Skeletal muscle satellite cell (primary cell): ENCODE measurements around the genes TUBB4B and NOXA1.

GRCh38 chr9:136996192-136996434 is 255 bp downstream of the CLIC3 start:
- CAGE, long polyA plus RNA, result no peak

GRCh38 chr9:137069671-137070189 is 627 bp downstream of the SAPCD2 start:
- CAGE, long polyA plus RNA, result no peak

- CAGE, long polyA plus RNA, result no peak
Measured at GRCh38 chr9:137077841-137078266, 537 bp downstream of the UAP1L1 start.

- CAGE, long polyA plus RNA, result no peak
Measured at GRCh38 chr9:137190138-137190511, 1.6 kb downstream of the SSNA1 start.

DNA sequence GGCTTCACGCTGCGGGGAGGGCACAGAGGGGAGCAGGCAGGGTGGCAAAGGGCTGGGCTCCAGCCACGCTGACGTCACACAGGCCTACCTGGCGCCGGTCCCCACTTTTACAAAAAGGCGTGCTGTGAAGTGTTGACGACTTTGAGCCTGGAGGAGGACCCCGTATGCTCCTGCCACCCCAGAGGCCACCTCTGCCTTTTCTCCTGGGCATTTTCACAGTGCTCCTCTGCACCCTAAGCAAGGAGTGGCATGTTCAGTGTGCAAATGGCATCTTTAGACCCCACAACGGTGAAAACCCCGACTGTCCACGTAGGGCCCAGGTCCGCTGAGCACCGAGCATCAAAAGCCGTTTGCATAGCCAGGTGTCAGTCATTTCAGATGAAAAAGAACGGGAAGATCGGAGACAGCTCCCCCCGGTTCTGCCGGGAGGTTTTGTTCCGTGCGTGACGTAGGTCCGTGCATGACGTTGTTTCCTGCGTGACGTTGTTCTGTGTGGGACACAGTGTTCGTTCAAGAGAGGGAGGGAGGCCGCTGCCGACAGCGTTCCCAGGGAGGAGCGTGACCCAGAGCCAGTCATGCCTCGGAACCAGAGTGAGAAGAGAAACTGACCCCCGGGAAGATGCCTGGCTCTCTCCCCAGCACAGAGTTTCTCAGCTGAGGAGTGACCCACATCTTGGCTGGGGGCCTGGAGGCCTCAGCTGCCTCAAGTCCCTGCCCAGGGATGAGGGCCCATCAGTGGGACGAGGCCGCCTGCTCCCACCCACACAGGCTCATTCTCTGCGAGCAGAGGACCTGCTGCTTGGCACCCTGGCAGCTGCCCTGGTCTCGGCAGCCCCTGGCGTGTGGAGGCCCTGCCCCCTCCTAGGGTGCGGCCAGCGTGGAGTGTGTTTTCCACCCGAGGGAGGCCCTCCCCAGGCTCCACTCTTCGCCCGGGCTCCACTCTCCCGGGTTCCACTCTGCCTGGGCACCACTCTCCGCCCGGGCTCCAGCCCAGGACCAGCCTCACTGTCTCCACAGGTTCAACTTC is 4.2 kb upstream of the ENSG00000284976 start:
- CAGE, long polyA plus RNA, result no peak

- CAGE, long polyA plus RNA, result start-site peak on the plus strand at chr9:137241232-137241292, 55 and 39 reads in 2 replicates; start-site peak on the plus strand at chr9:137241348-137241409, 6 and 9 reads in 2 replicates
Measured at GRCh38 chr9:137241083-137241481, at the start of gene TUBB4B. TSS of gene TUBB4B (plus strand) at chr9:137241287.

- CAGE, long polyA plus RNA, result no peak
Measured at GRCh38 chr9:137244715-137244886, 3.0 kb downstream of the FAM166A start.

DNA sequence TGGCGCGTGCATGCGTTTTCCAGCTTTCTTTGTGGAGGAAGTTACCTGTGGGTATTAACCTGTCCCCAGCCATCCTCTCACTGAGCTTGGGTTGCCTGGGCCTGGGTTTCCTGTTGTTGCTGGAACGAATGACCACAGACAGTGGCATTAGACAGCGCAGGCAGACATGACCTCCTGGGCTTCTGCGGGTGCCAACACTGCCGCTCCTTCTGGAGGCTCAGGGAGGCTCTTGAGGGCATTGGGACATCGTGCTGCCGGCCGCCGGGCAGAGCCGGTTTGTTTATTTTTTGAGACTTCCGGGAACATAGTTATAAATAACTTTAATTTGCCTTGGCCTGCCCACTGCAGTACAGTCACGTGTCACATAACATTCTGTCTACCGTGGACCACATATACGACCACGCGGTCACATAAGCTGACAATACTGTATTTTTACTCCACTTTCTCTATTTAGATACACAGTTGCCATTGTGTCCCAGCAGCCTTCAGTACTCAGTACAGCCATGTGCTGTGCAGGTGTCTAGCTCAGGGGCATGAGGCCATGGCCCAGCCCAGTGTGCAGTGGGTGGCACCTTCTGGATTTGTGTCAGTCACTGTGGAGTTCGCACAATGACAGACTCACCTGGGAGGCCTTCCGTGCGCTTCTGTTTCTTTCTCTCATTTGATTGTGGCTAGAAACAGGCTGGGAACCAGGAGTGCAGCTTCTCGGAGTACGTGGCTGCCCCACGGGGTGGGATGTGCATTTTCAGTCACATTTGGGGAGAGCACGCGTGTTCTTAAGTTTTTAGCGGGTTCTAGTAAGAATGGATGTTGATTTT is 8.2 kb upstream of the TOR4A start:
- CAGE, long polyA plus RNA, result no peak

DNA sequence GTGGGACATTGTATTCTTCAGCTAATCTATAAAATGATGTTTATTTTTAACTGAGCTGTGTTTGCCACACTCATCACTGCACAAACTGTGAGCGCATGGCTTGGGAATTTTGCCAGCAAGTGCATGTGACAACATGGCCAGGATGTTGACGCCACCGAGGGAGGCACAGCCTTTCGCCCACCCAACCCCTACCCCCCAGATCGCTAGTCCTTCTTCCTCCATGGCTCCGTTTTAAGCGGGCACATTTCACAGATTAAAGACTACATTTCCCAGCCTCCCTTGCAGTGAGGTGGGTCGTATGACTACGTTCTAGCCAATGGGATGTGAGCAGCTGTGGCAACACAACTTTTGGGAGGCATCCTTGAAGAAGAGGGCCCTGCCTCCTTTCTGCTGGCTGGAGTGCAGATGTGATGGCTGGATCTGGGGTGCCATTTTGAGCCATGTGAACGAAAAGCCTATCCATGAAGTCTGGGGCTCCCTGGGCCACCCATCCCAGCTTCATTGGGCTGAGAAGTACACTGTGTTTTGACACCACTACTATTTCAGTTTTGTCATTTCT is 7.9 kb downstream of the NRARP start:
- CAGE, long polyA plus RNA, result no peak

DNA sequence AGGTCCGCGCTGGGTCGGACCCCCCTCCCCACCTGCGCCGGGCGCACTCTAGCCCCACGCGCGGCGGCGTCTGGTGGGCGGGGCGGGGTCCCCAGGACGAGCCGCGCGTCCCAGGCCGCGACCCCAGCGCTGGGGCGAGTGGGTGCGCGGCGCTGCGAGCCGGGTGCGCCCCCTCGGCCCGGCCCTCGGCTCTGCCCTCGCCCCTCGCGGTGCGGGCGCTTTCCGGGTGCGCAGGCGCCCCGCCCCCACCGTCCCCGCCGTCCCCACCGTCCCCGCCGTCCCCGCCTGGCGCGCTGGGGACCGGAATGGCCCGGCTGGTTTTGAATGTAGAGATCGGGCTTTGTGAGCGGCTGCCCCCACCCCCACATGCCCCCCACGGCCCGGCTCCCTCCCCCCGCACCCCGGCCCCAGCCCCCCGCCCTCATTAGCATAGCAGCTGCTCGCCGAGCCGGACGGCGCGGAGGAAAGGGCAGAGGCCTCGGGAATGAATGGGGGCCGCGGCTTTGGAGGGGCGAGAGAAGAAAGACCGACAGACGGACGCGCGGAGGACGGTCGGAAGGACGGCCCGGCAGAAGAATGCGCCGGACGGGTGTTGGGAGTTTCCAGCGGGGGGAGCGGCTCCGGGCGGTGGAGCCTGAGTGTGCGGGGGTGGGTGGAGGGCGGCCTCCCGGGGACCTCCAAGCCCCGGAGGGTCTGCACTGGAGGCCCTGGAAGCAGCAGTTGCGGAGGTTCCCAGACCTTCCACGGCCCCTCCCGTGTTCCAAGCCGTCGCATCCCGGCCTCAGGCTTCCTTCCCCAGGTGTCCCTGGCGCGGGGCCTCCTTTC is 6.2 kb downstream of the NRARP start:
- CAGE, long polyA plus RNA, result no peak

GRCh38 chr9:137304959-137305916 is 3.2 kb upstream of the NRARP start:
- CAGE, long polyA plus RNA, result no peak

DNA sequence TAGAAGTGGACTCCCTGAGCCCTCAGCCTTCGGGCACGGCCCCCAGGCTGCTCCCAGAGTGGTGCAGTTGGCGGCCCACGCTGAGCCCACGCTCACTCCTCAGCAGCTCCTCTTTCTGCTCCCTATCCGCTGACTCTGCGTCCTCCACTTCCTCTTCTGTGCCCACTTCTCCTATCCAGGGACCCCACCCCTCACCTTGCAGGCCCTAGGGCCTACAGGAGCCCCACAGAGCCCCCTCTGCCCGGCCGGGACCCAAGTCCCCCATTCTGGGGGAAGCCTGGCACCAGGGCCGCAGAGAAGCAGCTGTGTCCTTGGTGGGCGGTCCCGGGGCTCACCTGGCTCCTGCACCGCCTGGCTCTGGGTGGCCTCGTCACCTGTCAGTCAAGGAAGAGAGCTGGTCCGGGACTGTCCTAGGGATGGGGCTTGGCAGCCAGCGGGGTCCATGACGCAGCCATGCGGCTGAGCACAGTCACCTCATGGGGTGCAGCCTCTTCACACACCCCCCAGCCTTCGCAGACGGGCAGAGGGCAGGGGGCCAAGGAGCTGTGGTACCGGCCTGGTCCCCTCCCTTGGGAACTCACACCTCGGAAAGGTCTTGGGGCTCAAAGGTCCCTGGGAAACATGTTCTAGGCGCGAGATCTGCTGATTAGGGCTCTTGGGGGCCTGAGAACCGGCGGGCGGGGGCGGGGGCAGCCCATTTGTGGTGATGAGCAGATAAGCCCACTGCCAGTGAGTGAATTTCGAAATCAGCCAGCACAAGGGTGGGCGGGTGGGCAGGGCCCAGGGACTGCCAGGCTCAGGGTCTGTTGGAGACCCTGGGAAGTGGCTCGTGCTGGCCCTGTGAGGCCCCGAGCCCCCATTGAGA is 5.4 kb upstream of the NRARP start:
- CAGE, long polyA plus RNA, result no peak

DNA sequence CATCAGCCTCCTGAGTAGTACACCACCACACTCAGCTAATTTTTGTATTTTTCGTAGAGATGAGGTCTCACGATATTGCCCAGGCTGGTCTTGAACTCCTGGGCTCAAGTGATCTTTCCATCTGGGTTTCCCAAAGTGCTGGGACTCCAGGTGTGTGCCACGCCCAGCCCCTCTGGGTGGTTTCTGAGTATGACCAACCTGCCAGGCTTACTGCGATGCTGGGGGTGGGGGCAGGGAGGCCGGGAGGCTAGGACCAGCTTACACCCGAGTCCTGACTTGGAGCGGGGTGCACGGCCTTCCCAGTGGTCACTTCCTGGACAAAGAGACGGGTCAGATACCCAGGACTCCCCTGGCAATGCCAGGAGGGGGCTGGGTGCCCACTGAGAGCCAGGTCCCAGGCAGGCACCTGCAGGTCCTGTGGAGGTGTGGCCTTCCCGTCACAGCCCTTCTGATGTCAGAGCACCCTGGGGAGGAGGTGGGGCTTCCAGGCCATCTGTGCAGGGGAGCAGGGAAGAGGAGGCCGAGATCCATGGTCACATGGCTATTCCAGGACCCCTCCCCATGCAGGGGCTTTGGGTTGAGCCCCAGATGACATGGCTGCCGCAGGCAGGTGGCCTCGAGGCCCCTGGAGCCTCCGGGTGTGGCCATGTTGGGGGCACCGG is 8.4 kb upstream of the NRARP start:
- CAGE, long polyA plus RNA, result no peak

DNA sequence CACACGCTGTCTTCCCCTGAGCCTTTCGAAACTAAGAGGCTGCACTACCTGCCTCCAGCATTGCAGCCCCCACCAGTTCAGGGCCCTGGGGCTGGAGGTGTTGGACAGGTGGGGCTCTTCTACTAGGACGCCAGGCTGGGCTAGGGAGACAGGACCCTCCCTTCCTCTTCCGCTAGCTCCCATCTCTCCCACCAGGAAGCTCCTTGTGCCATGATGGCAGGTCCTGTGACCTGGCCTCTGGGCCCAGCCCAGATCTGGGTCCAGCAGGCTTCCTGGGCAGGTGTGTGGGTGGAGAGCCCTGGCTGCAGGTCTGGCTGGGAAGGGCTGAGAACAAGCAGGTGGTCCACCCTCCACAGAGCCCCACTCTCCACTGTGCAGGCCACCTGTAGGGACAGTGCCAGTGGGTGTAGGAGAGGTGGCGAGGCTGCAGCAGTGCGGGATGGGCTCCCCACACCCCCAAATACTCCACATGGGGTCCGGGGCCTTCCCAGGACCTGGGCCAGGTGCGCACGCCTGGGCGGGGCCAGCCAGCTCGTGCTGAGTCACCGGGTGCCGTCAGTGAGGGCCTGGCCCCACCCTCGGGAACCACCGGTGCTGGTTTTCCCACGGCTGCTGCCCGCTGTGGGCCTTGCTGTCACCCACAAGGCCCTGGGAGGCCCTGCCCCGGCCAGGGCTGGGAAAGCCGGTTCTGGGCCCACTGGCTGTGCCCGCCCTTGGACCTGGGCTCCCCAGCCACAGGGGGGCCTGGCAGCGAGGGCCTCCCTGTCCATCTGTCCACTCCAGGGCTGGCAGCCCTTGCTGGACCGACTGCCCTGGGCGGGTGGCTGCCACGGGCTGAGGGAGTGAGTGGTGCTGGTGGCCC is 9.2 kb upstream of the NRARP start:
- CAGE, long polyA plus RNA, result no peak

- CAGE, long polyA plus RNA, result no peak
Measured at GRCh38 chr9:137316049-137317098, 14.3 kb upstream of the NRARP start.

DNA sequence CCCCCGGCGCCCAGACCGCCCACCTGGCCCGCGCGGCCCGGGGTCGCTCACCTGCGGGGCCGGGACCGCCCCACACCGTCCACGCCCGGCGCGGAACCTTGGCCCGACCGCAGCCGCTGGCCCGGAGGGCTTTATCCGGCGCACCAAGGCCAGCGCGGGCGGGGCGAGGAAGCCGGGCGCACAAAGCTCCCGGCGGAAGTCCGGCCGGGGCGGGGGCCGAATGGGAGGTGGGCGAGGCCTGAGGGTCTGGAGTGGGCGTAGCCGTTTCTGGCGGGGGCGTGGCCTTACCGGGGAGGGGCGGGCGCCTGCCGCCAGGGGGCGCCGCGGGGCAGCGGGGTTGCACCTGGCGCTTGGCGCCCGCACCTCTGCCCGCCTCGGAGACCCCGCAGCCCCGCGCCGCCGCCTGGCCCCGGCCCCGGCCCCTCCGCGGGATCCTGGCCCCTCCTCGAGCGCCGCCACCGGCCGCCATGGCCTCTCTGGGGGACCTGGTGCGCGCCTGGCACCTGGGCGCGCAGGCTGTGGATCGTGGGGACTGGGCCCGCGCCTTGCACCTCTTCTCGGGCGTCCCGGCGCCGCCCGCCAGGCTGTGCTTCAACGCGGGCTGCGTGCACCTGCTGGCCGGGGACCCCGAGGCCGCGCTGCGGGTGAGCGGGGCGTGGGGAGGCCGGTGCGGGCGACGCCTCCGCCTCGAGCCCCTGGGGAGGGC is at the start of gene NOXA1:
NOXA1 (plus strand) TSS at position 331 of the 706 bp plus-strand sequence.
- CAGE, long polyA plus RNA, result start-site peak on the minus strand centred at position 122 of the sequence, 47 bp wide, 27 and 18 reads in 2 replicates

- CAGE, long polyA plus RNA, result no peak
Measured at GRCh38 chr9:137453766-137454125, 5.4 kb downstream of the NSMF start.

- CAGE, long polyA plus RNA, result no peak
Measured at GRCh38 chr9:137479561-137480212, 20.6 kb upstream of the NSMF start.

GRCh38 chr9:137533593-137534219 is 16.5 kb downstream of the PNPLA7 start:
- CAGE, long polyA plus RNA, result no peak

GRCh38 chr9:137631948-137632653 is 13.3 kb downstream of the EHMT1 start:
- CAGE, long polyA plus RNA, result no peak